ENCODE measurements around a stretch of chr1.

GRCh38 chr1:28259067-28259434 lies 267 bp upstream of the SESN2 start:
- PRO-cap, 2 experiments, result peak in 2 of 2 experiments; most common minus-strand start chr1:28259284 (in 2)

DNA sequence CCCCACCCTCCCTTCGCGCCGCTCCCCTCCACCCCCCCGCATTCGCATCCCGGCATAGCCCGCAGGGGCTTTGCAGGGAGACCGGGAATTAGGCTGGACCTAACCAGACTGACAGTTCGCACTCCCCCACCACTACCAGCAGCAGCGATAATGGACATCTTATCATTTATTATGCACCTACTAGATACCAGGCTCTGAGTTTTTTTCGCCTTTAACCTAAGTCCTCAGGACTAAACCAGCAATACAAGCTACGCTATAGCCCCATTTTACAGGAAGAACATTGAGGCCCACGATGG lies 1.3 kb downstream of the SESN2 start:
- PRO-cap, 2 experiments, result no peak in any of the 2 experiments

GRCh38 chr1:28290898-28291285 lies 31.6 kb downstream of the SESN2 start:
- PRO-cap, 2 experiments, result no peak in any of the 2 experiments

GRCh38 chr1:28517530-28518777 lies 12.1 kb downstream of the RCC1 start:
- PRO-cap, 2 experiments, result peak in 2 of 2 experiments; most common plus-strand start chr1:28518255 (in 2)

- PRO-cap, 2 experiments, result no peak in any of the 2 experiments
Observed at GRCh38 chr1:28642277-28642642, 607 bp downstream of the TAF12 start.

DNA sequence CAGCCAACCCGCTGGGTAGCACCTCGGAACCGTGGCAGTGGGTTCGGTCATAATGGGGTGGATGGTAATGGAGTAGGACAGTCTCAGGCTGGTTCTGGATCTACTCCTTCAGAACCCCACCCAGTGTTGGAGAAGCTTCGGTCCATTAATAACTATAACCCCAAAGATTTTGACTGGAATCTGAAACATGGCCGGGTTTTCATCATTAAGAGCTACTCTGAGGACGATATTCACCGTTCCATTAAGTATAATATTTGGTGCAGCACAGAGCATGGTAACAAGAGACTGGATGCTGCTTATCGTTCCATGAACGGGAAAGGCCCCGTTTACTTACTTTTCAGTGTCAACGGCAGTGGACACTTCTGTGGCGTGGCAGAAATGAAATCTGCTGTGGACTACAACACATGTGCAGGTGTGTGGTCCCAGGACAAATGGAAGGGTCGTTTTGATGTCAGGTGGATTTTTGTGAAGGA lies 6.6 kb downstream of the YTHDF2 start:
- PRO-cap, 2 experiments, result no peak in any of the 2 experiments

- PRO-cap, 2 experiments, result no peak in any of the 2 experiments
Observed at GRCh38 chr1:28898869-28899303, 15.5 kb upstream of the EPB41 start.

DNA sequence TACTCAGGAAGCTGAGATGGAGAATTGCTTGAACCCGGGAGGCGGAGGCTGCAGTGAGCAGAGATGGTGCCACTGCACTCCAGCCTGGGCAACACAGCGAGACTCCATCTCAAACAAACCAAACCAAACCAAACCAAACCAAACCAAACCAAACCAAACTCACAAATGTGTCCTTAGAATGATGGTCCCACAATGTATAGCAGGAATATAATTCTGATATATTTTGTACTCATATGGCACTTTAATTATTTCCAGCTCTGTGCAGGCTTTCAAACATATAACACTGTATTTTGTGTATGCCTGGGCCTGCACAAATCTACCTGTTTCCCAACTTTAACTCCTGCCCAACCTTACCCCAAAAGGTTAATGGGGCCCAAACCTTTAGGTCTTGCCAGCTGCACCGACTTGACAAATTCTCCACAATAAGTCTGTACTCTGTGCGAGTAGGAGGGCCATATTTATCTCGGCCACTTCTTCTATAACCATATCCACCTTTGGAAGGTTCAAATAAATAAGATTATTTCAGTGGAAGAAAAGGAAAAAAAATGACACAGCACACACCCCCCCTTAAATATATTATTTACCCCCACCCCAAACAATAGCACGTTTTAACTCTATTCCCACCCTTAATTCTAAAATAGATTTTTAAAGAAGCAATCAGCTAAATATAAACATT lies 22.6 kb downstream of the SRSF4 start:
- PRO-cap, 2 experiments, result no peak in any of the 2 experiments

DNA sequence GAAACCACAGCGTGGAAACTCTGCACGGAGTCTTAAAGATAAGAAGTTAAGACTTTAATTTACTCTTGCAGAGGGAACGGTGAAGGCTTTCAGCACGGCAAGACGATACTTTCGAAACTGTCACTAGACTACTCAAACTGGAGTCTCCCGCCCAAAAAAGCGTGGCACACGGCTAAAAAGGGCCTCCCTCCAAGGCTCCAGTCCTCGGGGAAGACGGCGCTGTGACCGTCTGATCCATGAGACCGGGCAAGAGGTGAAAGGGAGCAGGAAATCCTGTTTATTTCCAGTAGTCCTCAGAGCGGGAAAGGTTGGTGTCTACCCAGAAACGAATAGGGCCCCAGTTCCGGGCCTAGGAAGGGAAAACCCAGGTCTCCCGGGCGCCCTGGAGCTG lies 731 bp downstream of the SRSF4 start:
- PRO-cap, 2 experiments, result no peak in any of the 2 experiments

- PRO-cap, 2 experiments, result no peak in any of the 2 experiments
Observed at GRCh38 chr1:29709182-29710333, 473.2 kb downstream of the PTPRU start.

DNA sequence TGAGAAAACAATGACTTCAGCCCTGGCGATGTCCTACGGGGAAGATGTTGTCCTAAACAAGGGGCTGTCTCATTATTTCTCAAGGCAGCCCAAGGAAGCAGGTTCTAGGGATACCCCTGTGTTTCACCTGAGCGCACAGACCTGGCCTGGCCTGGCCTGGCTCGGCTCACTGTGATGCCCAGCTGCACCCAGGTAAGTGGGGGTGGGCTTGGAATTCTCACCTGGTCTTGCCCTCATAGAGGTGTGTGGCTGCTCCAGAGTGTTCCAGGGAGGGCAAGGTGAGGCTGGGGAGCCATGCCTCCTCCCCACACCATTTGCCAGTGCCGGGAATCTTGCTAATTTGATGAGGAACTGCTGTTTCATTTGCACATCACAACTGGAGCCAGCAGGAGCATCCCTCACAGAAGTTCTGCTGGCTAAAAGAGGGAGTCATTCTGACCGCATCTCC lies 601.0 kb downstream of the PTPRU start:
- PRO-cap, 2 experiments, result no peak in any of the 2 experiments

- PRO-cap, 2 experiments, result no peak in any of the 2 experiments
Observed at GRCh38 chr1:29999846-30000246, 723.5 kb downstream of the MATN1 start.

DNA sequence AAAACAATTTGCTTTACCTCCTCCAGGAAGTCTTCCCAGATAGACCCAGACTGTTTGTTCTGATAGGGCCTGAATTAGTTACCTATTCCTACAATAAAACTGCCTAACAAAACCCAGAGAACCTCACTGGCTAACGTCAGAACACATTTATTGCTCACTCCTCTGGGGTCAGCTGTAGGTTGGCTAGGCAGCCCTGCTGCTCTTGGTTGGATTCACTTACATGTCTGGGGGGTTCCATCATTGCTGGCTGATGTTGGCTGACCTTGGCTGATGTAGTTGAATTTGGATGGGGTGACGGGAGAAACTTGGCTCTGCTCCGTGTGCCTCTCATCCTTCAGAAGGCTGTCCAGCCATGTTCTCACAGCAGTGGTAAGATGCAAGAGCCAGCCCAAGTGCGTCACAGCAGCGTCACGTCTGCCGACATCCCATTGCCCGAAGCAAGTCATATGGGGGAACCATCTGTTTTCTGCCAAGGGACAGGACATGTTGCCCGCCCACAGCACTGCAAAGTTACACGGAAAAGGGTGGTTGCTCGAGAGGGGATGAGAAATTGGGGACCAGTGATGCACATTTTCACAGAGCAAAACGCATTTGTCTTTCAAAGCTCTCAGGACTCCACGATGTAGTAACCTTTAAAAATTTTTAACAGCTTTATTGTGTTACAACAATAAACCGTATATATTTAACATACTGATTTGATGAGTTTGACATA lies 613.5 kb downstream of the MATN1 start:
- PRO-cap, 2 experiments, result no peak in any of the 2 experiments

DNA sequence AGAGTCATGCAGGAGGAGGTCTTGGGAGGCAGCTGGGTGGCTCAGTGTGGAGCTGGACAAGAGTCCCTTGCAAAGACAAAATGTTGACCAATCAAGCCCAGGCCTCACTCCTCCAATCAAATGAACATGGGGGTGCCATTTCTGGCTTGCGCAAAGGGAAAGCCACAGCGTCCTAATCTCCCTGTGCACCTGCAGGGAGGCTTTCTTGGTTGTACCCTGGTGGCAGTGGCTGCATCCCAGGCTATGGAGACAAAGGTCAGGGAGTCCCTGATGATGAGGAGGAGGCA lies 469.8 kb downstream of the MATN1 start:
- PRO-cap, 2 experiments, result peak in 1 of 2 experiments; most common minus-strand start position 172 of the sequence (in 1)

DNA sequence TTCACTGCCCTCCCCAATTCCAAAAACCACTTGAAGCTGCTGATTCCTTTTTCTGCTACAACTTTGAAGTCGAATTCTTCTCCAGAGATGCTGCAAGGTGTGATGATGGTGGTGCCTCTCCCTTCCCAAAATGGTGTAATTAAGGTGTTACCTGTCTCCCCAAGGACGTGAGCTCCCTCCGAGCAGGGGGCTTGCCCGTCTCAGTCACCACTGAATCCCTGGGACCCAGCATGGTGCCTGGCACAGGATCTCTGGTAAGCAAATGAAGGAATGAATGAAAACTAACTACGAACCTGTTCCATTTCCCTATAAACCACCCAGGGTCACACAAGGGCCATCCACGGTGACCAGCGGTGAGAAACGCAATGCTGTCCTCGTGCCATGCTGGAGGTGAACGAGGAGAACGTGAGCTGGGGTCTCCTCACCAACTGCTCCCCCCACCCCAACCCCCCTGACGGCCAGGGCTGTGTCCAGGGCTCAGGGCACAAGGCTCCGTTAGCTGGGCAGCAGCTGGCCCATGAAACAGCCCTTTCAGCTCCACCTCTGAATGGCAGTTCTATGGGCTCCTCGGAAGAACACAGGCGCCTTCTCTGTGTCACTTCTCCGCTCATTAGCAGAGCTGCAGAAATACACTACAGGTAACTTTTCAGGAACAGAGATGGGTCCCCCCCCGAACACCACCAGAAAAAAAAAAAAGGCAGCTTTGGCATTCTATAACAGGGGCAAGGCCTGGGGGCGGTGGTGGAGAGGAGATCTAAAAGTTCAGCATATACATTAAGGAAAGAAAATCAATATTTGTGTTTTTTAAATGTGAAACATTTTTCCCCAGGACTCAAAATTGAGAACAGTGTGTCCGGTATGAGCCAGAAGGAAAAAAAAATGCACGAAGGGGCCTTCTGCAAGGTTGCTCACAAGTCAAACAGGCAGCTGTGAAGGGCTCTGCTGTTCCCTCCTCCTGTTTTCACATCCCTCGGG lies 2.3 kb upstream of the MATN1 start:
- PRO-cap, 2 experiments, result no peak in any of the 2 experiments

- PRO-cap, 2 experiments, result no peak in any of the 2 experiments
Observed at GRCh38 chr1:30740730-30741408, 16.7 kb downstream of the LAPTM5 start.

DNA sequence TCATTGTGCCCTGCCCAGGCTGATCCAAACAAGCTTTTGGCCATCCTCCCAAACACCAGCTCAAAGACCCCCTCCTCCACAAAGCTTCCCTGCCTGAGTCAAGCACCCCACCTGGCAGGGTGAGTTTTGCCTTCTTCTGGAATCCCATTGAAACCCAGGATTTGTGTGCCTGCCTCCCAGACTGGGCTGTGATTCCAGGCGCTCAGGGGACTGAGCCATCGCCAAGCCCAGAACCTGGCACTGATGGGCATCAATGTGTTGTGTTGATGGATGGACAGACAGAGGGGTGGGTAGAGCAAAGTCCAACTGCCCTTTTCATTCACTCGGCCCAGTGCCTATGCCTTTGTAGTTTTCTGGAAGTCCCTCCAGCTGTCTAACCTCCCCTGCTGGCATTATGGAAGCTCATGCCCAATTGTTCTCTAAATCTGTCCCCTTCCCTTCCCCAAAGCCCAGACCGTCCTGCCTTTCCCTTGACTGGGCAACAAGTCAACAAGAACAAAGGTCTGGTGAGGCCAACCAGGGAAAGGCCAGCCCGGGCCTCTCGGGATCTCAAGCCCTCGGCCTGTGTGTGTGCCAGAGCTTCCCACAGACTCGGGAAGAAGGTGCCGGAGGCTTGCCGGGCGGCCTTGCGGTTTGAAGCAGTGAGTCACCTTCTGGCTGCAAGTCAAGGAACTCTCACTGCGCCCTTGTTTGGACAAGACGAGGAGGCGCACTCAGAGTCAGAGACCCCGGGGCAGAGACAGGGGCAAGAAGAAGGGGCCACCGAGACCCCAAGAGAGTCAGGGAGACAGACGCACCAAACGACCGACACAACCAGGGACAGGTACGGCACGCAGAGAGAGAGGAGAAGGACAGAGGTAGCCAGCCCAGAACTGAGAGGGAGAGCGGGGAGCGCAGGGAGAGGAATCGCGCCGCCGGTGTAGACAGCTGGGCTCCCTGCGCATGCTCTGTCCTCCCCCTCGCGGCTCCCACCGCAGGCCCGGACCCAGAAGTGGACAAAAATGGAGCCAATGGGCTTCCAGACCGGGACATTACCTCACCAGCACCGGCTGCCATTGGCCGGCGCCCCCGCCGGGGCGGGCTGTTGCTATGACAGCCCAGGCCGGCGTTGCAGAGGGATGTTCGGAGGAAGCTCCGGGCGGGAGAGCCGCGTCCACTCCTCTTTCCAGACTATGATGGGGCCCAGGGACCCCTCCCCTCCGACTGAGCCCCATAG lies 66.4 kb upstream of the LAPTM5 start:
- PRO-cap, 2 experiments, result no peak in any of the 2 experiments

DNA sequence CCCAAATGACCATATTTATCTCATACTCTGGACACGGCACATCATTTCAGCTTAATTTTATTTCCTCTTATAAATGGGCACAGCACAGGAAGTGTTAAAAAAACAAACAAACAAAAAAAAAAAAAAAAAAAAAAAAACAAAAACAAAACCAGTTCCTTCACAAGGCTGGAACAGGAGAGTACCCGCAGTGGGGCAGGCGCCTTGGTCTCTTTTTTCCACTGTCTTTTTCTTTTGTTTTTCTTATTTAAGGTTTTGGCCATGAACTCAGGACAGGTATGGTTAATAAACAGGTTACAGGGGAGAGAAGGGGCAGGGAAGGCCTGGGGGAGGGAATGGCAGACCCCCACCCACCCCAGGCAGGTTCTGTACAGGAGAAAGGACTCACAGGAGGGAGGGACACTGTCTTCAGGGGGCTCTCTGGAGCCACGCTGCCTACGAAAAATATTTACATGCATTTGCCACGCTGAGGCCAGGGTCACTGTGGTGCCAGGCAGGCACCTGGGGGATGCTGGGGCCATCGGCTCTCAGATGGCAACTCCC lies 39.1 kb downstream of the SDC3 start:
- PRO-cap, 2 experiments, result no peak in any of the 2 experiments

DNA sequence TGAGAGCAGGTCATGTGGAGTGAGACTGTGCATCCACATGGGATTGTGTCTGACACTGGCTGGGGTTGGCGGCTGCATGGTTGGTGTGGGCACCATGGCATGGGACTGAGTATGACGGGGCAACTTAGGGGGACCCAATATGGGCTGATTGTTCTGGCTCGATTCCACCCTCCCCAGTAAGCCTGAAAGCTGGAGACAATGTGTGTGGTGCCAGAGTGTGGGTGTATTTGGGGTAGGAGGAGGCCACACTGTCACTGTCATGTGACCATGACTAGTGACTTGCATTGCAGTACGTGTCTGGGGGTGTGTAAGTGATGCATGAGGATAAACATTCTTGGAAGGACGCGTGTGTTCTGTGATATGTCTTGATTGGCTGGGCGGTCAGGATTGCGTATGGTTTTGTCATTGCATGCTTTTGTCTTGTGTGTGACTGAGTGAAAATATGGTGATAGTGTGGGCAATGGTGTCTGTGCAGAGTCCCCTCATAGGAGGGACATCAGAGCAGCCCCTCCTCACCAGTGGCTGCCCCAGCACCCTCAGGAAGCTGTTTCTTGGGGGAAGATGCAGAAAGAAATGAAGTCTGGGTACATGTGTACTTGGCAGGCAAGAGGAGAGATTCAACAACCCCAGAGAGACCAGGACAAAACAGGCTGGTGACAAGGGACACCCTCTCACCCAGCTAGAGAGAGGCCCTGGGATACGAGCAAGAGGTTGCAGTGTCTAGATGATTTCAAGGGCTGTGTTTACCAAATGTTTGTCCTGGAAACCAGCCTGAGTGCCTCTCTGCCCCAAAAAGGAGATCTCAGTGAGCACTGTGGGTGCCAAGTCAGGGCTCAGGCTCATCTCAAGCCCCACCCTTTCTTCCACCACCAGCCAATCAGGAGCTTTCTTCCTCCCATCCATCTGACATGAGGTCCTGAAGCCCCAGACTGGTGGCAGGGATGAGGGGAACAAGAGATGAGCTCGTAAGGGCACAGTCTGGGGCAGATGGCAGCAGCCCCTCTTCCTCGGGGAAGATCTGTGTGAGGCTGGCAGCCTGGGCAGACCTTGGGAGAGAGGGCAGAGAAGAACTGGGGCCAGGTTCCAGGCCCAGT lies 36.2 kb downstream of the SDC3 start:
- PRO-cap, 2 experiments, result no peak in any of the 2 experiments

- PRO-cap, 2 experiments, result no peak in any of the 2 experiments
Observed at GRCh38 chr1:30877379-30878215, 31.0 kb downstream of the SDC3 start.